ENCODE results near the genes RAB1A and PNO1.

GRCh38 chr2:64946087-64946899, 42.9 kb upstream of the SLC1A4 start:
- PRO-cap = no peak

- PRO-cap = no peak
Measured at GRCh38 chr2:64975111-64975734, 14.0 kb upstream of the SLC1A4 start.

DNA sequence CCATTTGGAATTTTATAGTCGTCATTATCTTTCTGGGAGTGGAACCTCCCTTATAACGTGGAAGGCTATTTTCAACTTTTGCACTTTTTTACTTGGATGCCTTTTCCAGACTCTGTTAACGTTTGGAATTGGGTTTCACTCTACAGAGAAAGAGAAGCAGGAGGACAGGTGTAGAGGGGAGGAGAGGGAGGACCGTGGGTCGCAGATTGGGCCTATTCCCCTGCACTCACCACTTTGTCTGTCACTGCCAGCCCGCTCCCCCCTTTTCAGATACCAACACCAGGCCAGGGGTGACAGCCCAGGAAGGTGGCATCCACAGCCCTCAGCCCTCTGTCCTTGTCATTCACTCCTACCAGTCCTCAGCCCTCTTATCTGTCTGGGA, 24.1 kb upstream of the CEP68 start:
- PRO-cap = no peak

DNA sequence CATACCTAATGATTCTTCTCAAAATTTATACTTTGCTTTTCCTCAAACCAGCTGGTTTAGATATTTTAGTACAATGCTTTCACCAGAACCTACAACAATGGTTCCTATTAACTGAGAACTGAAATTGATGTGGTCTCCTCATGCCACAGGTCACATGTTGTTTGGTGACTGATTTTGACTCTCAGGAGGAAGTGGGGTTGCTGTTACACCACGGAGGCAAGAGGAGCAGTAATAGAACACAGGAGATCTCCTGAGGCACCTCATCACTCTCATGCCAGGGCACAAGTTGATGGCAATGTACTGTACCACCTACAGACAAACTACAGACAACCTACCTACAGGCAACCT, 3.0 kb upstream of the CEP68 start:
- PRO-cap = no peak

DNA sequence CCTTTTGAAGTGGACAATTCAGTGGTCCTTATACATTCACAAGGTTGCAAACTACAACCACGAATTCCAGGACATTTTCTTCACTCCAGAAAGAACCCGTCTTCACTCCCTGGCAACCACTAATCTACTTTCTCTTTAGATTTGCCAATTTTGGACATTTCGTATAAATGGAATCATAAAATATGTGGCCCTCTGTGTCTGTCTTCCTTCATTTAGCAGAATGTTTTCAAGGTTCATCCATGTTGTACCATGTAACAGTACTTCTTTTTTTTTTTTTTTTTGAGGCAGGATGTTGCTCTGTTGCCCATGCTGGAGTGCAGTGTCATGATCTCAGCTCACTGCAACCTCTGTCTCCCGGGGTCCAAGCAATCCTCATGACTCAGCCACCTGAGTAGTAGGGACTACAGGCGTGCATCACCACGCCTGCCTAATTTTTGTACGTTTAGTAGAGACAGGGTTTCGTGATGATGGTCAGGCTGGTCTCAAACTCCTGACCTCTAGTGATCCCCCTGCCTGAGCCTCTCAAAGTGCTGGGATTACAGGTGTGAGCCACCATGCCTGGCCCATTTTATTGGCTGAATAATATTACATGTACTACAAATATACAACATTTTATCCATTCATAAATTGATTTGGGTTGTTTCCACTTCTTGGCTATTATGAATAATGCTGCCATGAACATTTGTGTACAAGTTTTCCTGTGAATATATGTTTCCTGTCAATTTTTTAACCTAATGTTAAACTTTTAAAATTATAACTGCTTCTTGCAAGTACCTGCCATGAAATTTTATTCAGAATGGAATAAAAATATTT, 31.1 kb downstream of the RAB1A start:
- PRO-cap = no peak

- PRO-cap = no peak
Measured at GRCh38 chr2:65101042-65101471, 28.8 kb downstream of the RAB1A start.

- PRO-cap = bidirectional peak, plus-strand start at chr2:65130451, minus-strand start at chr2:65130105
Measured at GRCh38 chr2:65129853-65130376, at the start of gene RAB1A. Gene RAB1A, minus strand, starts transcription at chr2:65130106.

DNA sequence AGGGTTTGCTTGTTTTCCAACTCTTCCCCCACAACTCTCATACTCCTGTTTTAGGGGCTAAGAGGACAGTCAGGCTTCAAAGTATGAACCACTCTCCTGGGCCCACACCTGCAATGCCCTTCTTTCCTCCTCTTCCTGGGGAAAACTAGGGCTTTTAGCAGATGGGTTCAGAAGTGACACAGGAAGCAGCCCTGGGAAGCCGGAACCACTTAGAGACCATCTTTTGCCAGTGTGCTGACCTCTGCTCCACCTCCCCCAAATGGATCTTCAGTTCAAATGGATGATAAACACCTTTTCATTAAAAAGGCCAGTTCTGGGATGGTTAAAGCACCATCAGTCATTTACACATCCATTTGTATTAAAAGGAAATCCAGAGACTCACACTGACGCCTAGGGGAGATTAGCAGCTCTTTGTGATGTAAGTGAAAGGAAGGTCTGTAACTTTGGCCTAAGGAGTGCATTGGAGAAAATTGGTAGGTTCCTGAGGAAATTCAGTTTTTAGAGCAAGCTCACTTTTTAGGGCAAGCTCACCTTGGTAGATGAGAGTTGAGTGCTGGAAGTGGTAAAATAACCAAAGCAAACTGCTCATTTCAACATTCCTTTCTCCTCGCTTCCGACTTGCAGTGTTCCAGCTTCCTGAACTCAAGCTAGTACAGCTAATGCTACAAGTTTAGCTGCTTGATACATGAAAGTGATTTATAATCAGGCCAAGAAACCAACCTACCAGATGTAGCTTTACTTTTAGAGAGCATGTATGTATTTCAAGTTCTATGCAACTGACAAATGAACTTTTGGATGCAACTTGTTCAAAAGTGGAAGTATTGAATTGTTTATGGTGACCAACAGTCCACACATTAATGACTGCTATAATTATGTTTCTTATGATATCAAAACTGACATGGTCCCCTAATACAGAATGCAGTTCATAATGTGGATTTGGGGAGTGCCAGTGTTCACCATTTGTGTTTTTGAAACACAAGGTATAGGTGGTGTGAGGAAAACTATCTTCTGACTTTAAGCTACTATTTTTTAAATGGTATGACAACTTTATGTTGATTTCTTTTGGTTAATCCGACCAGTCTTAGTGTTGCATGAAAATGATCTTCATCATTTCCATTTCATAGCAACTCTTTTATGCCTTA, 47.8 kb downstream of the ACTR2 start:
- PRO-cap = no peak

- PRO-cap = no peak
Measured at GRCh38 chr2:65276201-65276615, 48.6 kb downstream of the ACTR2 start.

DNA sequence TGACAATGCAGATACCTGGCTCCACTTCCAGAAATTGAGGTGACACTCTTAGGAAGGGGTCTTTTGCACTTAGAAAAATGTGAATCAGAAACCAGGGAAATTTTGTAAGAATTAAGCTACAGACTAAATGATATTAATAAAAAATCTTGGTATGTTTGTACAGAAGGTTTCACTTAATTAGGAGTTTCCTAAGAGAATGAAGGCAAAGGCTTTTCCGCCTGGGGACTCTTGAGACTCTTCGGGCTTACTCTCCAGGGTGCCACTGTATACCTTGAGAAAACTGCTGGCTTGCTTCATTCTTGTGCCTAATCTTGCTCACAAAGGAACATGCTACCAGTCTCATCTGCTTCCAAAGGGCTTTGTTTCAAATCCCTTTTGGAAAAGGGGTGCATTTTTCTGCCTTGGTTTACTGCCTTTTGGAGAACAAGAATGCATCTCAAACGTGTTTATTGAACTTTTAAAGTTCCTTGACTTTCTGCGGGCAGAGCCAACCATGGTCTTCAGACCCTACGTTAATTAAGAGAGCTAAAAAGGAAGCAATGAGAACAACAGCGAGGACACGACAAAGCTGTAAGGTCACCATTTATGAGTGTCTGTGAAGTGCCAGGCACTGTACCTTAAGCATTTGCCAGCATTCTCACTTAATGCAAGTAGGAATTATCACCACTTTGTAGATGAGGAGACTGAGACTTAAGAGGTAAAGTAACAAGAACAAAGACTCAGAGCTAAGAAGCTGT, 49.6 kb downstream of the ACTR2 start:
- PRO-cap = no peak

GRCh38 chr2:65300057-65300941, 72.7 kb downstream of the ACTR2 start:
- PRO-cap = no peak

DNA sequence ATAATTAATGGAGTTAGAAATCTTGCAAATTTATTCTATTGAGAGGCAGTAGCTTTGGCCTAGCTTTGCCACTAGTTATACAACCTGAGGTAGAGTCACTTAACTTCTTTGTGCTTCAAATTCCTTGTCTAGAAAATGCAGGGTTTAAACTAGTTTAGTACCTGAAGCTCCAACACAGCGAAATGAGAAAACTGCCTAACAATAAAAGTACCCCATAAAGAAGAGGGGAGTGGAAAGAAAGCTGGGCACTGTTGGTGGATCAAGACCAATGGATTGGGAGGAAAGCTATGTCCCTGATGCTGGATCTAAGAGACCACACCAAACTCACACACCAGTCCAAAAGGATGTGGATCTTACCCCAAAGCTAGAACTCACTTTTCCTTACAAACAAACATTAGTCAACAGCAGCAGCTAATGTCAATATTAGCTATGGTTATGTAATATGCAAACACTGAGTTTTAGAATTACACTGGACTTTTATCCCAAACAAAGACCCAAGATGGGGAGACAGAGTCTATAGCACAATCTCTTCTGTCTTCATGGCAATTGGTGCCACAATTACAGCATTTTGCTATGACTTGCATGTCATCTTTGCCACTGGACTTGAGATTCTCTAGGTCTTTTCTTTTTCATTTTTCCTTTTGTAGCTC, 59.2 kb downstream of the SPRED2 start:
- PRO-cap = no peak

- PRO-cap = no peak
Measured at GRCh38 chr2:65400386-65401093, 31.9 kb downstream of the SPRED2 start.

GRCh38 chr2:65432901-65433208, 456 bp upstream of the SPRED2 start:
- PRO-cap = no peak

GRCh38 chr2:65434731-65435300, 2.4 kb upstream of the SPRED2 start:
- PRO-cap = no peak

GRCh38 chr2:66426217-66426756, 8.6 kb upstream of the MEIS1 start:
- PRO-cap = no peak

DNA sequence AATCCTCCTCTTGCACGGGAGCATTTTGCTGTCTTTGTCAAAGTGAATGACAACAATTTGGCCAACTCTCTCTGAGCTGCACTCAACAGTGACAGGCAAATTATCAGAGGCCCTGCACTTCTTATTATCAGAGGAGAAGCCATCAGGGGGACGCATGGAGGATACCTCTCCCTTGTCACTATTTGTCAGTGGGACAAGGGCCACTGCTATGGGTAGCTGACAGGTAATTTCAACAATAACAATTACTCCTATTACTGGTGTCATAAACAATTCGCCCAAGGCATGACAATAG, 260.4 kb downstream of the MEIS1 start:
- PRO-cap = no peak

DNA sequence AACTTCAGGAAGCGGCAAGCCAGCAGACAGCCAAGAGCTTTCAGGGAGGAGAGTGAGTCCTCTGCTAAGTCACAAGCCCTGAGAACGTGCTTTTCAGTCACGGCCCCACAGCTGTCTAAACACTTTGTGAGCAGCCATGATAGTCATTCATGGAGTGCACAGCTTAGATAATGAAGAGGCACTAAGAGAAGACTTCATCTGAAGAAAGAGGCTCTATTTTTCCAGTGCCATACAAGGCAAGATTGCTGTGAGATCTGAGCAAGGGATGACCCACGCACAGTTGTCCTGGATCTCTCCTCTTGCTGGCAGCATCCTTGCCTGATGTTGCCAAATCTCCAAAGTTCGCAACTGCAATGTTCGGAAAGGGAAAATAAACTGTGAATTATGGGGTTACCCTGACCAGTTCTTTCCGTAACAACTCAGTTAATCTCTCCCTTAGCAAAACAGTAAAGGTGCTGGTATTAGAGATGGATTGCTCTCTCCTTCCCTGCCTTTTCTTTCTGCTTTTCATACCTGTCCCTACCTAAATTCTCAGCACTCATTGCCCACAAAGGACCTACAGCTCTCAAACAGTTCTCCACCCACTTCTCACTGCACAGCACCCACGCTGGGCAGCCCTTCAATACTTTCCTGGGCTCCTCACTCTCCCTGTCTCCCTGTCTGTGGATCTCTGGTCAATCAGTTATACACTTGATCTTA, 418.8 kb downstream of the MEIS1 start:
- PRO-cap = no peak

- PRO-cap = no peak
Measured at GRCh38 chr2:68050388-68051131, 12.2 kb downstream of the C1D start.

DNA sequence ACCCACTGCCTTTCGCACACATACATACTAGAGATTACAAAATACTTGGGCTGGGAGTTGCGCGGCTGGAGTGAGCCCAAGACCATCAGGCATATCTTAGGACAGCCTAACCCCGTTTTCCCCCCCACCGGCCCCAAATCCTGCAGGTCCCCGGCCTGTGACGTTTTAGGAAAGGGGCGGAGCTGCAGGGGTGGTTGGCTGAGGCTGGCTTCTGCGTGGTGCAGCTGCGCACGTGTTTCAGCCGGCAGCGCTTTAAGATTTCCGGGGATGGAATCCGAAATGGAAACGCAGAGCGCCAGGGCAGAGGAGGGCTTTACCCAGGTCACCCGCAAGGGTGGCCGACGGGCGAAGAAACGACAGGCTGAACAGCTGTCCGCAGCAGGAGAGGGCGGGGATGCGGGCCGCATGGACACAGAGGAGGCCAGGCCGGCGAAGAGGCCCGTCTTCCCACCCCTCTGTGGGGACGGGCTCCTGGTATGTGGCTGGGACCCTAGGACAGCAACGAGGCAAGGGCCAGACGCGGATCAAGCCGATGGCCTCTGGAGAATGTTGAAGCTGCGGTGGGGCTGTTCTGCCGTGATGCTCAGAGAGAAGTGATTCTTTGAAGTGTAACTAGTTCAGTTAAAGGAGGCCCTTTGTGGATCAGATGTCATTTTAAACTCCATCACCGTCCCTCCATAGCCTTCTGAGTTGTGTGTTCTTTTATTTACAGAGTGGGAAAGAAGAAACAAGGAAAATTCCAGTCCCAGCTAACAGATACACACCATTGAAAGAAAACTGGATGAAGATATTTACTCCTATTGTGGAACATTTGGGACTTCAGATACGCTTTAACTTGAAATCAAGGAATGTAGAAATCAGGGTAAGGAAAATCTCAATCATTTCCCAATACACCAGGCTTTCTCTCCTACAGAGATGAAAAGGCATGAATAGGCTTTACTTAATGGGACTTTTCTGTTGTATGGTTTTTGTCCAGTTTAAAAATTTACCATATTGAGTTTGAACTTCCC, at the start of gene PNO1:
Gene PNO1 (plus strand): TSS at position 221 of the 1,010 bp plus-strand sequence.
- PRO-cap = bidirectional peak, plus-strand start at position 255 of the sequence, minus-strand start outside the sequence

All from osteocyte (in vitro differentiated cells).